Neural cell (in vitro differentiated cells): ENCODE results near the gene AK3.

DNA sequence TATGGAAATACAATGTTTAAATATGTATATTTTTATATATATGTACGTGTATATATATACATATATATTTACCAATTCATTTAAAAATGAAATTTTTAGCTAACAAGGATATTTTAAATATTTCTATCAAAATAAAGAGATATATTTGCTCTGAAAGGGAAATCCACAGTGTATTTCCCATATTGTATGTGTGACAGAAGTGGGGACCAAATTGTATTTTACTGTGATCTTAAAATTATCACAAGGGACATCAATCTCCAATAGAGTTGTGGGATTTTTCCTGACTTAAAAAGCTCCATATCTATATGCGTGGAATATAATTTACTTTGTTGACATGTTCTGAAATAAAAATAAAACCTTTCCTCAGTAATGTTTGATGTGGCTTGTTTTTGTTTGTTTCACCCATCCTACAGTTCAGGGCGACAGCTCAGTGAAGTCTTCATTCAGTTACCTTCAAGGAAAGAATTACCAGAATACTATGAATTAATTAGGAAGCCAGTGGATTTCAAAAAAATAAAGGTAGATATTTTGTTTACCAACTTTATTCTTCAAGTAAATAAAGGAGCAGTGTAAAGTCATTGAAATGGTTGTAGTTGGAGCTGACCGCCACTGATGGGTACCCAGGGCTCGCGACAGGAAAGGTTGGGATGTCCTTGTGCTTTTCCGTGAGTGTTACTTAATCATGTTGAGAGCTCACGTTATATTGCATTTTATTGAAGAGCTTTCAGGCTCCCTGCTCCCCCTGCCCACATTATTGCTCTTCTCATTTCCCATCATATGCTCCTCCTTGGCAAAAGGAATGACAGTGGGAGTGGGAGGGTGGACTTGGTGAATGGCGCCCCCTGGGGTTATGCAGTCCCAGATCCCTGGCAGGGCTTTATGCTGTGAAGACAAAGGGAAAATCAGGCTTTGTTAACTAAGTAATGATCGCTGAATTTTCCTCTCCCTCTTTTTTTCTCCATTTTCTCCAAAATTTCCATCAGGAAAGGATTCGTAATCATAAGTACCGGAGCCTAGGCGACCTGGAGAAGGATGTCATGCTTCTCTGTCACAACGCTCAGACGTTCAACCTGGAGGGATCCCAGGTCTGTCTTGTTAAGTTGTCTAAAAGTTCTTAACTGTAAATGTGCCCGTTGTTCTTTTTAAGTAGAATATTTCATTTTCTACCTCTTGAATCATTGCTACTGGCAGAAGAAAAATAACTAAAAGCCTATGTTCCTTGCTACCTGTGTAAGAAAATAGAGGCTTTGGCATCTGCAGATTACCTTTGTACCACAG, 166.4 kb downstream of the SMARCA2 start:
- RAMPAGE, long total RNA, result no peak

DNA sequence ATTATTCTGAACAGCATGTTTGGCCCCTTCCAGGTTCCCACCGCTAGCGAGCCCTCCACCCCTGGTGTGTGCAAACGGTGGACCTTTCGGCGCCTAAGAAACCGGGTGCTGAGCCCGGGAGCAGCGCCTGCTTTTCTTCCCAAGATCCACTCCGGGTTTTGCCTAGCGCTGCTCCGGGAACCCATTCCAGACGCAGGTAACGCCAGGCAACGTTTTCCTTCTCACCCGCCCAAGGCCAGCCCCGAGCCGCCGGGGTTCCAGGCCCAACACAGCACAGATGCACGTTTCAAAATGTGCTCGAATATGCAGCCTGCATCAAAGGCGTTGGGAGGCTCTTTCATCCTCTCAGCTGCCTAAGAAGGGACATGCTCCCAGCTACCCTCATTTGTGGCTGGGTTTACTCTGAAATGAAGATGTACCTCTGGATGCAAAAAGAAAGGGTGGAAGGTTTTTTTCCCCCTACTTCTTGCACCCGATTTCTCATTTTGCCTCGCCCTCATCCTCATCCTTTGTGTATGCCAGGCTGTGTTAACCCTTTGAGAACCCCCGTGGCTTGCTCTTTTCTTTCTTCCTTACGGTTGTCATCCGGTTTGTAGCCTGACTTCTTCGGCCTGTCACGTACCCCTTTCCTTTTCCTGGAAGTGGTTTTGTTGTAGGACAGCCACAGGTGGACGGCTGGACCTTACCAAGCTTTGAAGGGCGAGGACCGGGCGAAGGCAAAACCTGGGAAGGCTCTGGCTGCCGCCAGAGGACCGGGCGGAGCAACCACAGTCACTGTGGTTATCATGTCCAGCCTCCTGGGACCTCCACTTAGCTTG, 226.9 kb downstream of the SMARCA2 start:
- RAMPAGE, long total RNA, result start-site peak on the plus strand centred at position 262 of the sequence, 77 bp wide, 18 and 67 reads in 2 replicates

- RAMPAGE, long total RNA, result no peak
Observed at GRCh38 chr9:2838297-2838837, 5.5 kb downstream of the PUM3 start.

DNA sequence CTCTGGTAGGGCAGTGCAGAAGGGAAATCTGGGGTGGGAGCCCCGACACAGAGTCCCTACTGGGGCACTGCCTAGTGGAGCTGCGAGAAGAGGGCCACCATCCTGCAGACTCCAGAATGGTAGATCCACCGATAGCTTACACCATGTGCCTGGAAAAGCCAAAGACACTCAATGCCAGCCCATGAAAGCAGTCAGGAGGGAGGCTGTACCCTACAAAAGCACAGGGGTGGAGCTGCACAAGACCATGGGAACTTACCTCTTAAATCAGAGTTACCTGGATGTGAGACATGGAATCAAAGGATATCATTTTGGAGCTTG, 263.7 kb upstream of the RFX3 start:
- RAMPAGE, long total RNA, result no peak

DNA sequence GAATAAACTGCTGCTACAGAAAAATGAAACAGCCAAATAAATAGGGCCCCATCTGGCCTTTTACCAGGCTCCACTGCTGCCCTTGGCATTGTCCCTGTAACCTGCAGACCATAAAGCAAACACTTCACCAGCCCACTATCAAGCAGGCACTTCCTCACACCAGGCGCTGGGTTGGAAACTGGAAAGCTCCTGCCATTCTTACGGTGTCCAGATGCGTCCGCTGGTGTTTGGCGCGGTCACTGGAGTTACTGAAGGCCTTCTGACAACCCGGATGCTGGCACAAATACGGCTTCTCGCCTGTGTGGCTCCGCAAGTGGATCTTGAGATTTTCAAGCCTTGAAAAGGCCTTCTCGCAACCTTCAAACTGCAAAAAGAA, 363.1 kb downstream of the GLIS3 start:
- RAMPAGE, long total RNA, result no peak

DNA sequence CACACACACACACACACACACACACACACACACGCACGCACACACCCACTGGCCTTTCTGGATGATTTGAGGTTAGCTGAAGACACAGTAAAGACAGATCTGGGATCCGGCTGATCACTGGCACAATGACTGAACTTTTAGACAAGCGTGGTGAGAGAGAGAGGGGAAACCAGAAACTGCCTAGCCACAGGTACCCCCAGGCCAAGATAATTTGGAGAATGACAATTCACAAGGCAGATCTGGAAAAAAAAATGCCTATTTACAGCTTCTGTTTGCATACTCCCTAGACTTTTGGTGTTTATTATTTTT, 348.1 kb downstream of the GLIS3 start:
- RAMPAGE, long total RNA, result no peak

GRCh38 chr9:4065444-4065971, 234.4 kb downstream of the GLIS3 start:
- RAMPAGE, long total RNA, result no peak

- RAMPAGE, long total RNA, result no peak
Observed at GRCh38 chr9:4145347-4145941, 154.4 kb downstream of the GLIS3 start.

DNA sequence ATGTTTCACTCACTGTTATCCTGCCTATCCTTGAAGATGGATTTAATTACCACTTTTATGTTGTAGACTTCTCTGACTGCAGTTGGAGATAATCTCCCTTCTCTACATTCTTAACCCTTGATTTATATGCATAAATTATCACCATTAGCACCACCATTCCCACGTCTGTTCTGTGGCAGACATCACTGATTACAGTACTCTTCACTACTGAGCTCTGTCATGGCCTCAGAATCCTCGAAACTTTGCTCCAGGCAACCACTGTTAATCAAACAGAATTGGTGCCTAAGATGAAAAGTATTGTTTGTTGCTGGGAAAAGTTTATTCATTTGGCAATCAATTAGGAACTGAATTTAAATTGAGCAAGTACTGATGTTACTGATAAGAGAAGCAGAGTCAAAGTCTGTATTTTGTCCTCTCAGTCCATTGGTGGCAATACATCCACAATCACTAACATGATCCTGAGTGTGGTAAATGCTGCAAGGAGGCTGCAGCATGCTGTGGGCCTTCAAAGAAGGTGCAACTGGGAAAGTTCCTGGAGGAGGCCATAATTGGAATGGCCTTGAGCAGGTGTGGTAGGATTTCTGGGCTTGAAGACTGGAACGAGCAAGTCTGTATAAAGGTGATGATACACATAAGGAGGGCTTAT, 12.9 kb downstream of the SLC1A1 start:
- RAMPAGE, long total RNA, result no peak

DNA sequence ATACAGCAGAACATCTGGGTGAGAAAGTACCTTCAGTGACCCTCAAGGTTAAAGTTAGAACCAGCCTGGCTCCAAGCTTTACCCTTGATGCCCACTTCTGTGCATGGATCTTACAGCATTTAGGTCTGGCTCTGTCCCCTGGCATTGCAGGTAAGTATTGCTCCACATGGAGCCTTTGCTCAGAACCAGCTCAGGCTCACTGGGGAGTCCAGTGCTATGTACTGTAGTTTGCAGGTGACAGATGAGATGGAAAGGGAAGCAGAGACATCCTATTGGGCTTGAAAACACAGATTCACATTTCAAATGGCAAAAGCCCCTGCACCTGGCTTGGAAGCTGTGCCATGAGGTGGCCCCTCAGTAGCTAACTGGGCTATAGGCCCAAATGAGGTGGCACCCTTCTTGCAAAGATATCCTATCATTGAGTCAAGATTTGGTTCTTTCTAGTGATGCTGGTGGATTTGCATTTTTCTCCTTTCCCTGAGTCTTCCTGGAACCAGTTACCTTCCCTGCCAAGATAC, 78.1 kb upstream of the PLPP6 start:
- RAMPAGE, long total RNA, result no peak

- RAMPAGE, long total RNA, result no peak
Observed at GRCh38 chr9:4711733-4712714, 29.0 kb downstream of the AK3 start.

- RAMPAGE, long total RNA, result no peak
Observed at GRCh38 chr9:4718067-4718771, 22.8 kb downstream of the AK3 start.

DNA sequence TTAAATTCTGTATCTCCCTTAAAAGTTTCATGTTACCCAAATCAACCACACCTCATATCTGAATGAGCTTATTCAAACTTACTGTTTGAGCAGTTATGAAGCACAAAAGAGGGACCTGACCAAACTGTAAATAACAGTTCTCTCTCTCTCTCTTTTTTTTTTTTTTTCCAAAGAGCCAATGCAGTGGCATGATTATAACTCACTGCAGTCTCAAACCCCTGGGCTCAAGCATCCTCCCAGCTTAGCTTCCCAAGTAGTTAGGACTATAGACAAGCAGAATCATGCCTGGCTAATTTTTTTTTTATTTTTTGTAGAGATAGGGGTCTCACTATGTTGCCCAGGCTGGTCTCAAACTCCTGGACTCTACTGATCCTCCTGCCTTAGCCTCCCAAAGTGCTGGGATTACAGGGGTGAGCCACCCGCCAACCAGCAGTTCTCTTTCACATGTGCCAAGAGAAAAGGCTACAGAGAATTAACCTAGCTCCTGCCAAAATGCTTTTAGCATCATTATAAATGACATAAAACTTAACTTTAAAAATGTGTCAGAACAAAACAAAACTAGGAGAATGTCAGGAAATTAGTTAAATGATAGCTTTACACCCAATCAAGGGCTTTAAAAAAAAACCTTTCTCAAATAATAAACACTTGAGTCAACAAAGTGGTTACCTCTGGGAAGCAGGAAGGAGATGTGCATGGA, 8.1 kb downstream of the AK3 start:
- RAMPAGE, long total RNA, result no peak

DNA sequence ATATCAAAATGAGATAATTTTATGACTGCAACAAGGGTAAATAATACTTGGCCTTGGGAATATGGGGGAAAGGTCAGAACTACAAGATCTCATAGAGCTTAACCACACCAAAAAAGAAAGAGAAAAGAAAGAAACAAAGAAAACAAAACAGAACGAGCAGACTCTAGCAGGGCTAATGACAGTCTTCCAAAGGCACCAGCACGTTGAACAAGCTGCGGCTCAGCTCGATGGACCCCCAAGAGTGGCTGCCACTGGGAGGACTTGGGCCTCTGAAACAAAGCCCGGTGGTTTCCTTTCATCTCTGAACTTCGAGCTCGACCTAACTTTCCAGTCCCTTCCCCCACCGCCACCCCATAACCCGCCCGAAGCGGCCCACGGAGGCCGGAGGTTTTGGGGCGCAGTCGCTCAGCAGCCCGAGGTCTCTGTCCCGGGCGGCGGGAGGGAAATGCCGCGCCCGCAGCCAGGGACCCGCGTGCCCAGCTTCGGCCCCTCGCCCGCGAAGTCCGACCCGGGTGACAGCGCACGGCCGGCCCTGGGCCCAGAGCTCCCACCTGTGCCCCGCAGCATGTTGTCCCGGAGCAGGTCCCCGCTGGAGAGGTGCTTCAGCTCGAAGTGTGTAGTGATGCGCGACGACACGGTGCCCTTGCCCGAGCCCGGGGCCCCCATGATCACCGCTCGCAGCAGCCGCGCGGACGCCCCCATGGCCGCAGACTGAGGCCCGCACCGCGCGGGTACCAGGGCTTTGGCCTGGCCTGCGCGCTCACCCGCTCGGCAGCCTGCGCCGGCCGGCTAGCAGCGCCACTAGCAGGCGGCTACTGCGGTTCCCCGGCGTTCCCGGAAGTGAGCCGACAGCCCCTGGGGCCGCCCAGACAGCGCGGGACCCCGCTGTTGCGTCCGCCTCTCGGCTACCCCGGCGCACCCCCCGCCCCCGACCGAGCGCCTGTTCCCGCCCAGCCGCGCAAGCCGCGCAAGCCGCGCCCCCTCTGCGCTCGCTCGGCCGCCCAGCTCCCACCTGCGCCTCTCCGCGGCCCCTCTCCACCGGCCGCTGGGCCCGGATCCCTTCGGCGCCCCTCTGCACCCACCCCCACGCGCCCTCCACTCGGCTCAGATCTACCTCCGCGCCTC, at the start of gene AK3:
TSS of gene AK3 (minus strand) at position 817 of the 1,125 bp plus-strand sequence.
- RAMPAGE, long total RNA, result no peak

- RAMPAGE, long total RNA, result no peak
Observed at GRCh38 chr9:4793671-4793980, 882 bp downstream of the RCL1 start.

DNA sequence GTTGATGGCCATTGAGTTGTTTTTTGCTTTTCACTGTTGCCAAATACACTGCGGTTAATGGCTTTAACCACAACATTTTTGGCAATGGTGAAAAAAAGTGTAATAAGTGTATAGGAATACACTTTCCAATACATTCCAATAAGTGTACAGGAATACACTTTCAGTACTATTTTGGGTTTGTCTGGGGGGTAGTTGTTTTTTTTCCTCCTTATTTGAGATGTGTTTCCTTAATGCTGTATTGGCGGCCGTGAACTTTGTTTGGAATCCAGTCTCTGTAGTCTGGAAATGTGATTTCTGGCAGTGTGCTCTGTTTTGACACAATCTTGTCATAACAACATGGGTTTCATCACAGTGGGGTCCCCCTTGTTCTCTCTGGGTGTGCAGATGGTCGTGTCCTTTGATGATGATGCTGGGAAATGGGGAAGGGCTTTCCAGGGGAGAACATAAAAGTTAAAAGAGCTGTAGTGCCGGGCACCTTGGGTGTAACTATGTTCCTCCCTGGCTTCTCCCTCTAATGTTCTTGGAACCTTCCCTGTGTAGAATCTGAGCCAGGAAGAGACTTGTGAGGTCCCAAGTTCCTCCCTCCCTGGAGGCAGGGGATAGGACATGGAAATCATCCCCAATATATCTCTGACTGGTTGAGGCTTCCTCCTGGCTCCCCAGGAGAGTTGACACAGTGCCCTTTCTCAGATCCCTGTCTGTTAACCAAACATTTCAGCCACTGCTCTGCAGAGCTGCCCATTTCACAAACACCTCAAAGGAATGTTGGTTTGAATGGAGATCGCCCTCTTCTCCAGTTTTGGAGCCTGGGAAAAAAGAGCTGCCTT, 44.7 kb downstream of the RCL1 start:
- RAMPAGE, long total RNA, result no peak

- RAMPAGE, long total RNA, result no peak
Observed at GRCh38 chr9:4852272-4852923, 59.7 kb downstream of the RCL1 start.

DNA sequence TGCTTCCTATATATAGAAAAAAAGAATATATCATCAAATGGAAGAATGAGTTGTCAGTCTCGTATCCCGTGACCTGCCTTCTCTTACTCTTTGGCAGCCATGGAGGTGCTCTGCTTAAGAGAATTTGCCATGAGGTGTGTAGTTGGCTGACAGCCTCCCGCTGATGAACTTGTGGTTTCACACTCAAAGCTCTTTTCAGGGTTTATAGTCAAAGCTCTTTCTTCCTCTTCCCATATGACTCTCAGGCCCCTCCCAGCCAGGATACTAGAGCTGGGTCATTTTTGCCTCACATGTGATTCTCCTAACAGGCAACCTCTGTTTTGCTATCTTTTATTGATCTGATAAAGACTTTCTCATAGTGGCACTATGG, 13.7 kb upstream of the JAK2 start:
- RAMPAGE, long total RNA, result no peak

GRCh38 chr9:5042825-5043393, 57.8 kb downstream of the JAK2 start:
- RAMPAGE, long total RNA, result no peak

DNA sequence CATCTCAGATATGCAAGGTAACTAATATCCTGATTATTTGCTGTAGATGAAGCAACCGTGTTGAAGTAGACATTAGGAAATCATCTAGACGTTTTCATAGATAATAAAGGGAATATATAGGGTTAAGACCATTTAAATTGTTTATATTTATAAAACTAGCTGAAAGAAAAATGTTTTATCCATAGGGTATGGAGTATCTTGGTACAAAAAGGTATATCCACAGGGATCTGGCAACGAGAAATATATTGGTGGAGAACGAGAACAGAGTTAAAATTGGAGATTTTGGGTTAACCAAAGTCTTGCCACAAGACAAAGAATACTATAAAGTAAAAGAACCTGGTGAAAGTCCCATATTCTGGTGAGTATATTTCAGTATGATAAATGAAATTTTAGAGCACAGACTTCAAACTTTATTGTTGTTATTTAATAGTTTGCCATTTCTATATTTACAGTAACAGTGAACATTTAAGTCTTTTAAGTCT, 94.8 kb downstream of the INSL6 start:
- RAMPAGE, long total RNA, result no peak